IMR-90 (cell line): Measurements from ENCODE around the genes NEPRO and GRAMD1C.

GRCh38 chr3:112404308-112404664 lies 71.3 kb downstream of the CD200 start:
- RRBS: no CpG with 5 or more reads among the region's 2 CpGs
CAGE:
- cytosol, long polyA plus RNA: no peak
- long polyA plus RNA: no peak
- nucleus, long polyA plus RNA: no peak

- RRBS: no CpG with 5 or more reads among the region's 2 CpGs
CAGE:
- cytosol, long polyA plus RNA: no peak
- long polyA plus RNA: no peak
- nucleus, long polyA plus RNA: no peak
Measured at GRCh38 chr3:112464168-112464649, 35.1 kb downstream of the BTLA start.

DNA sequence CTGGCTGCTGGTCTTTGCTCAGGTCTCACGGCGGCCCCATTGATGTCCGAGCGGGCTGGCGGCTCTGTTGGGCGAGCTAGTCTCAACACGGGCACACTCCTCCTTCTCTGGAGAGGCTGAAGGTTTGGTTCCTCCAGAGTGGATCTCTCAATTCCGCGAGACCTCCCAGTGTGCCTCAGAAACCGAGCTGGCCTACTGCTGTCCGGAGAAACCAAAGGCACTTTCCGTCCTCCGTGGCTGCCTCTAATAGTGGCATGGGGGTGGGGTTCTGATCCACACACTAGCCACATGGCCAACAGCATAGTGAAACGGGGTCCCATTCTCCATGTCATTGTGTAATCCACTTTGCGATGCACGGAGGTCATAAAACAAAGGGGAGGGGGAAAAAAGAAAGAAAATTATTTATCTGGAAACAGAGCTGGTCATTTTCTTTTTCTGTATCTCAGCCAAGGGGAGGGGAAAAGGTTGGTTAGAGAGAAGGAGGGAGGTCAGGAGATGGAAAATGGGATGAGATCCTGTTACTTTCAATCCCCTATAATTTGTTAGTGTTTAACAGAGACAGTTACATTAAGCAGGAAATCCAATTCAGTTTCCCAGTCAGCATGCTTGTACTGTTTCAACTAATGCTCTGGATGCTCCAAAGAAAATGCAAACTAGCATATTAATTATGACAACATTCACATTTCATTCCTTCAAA lies 1.2 kb downstream of the CCDC80 start:
- RRBS: no CpG with 5 or more reads among the region's 16 CpGs
CAGE:
- cytosol, long polyA plus RNA: no peak
- long polyA plus RNA: no peak
- nucleus, long polyA plus RNA: no peak

DNA sequence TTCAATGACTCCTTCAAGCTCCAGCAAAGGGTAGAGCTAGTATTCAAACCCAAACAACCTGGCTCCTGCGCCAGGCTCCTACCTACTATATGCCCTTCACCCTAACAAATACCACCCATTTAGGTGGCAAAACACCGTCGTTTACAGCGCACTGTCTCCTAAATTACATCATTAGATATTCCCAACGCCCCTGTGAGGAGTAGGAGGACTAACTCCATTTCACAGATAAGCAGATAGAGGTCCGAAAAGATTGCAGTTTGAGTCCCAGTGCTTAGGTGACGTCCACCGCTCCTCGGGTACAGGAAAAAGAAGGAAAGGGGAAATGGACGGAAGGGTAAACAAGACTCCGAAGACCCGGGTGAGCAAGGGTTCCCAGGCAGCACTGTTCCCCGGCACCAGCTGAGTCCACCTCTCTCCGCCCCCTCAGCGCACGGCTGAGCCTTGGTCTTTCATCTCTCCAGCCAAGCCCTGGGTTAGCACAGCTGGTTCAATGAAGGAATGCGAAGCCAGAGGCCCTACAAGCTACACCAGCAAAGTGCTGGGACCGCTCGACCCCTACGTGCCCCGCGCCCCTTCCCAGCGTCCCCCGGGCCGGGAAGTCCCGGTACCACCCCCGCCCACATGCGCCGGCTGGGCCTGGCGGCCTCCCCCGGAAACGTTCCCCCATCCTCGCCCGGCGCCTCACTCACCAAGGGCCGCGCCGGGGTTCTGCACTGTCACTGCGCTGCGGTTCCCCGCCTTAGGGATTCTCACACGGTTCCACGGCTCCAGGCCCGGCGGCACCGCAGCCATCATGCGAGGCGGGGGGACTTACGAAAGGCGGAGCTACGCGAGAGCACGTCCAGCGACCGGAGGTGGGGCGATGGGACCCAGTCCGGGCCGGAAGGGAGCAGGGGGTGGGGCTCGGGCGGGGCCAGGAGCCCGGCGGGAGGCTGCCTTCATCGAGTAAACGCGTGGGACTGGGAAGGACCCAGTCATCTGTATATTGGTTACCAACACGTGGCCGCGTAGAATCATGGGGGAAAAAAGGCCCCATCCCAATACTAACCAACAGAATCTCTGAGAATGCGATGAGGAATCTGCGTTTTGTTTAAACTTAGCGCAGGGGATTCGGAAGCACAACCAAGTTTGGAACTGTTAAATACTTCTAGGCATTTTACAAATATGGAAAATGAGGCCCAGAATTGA lies at the start of gene NEPRO:
Gene NEPRO (minus strand): TSS at position 819 of the 1,188 bp plus-strand sequence.
- RRBS: 1% methylated on average over 21 of the region's 72 CpGs
CAGE:
- cytosol, long polyA plus RNA: start-site peak on the minus strand centred at position 817 of the sequence, 45 bp wide, 196 and 461 reads in 2 replicates
- long polyA plus RNA: start-site peak on the minus strand centred at position 817 of the sequence, 45 bp wide, 202 and 454 reads in 2 replicates
- nucleus, long polyA plus RNA: no peak

DNA sequence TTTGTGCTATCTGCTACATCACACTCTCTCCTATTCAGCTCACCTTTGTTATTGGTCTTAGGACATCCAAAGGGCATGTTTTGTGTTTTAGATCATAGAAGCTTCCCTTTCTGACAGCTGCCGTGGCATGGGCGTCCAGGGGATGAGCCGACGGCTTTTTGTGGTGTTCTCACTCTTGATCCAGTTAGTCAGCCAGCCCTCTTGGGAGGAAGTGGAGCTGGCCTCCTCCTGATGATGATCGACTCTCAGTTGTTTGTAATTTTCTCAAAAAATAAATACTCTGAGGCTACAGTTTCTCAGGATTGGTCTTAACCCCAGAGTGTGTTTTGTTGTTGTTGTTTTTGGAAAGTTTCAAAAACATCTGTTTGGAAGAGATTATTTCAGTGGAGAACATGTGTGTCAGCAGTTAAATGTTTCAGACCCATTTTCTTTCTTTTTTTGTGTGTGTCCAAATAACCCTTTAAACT lies 34.4 kb downstream of the BOC start:
- RRBS: no CpG with 5 or more reads among the region's 5 CpGs
CAGE:
- cytosol, long polyA plus RNA: no peak
- long polyA plus RNA: no peak
- nucleus, long polyA plus RNA: no peak

DNA sequence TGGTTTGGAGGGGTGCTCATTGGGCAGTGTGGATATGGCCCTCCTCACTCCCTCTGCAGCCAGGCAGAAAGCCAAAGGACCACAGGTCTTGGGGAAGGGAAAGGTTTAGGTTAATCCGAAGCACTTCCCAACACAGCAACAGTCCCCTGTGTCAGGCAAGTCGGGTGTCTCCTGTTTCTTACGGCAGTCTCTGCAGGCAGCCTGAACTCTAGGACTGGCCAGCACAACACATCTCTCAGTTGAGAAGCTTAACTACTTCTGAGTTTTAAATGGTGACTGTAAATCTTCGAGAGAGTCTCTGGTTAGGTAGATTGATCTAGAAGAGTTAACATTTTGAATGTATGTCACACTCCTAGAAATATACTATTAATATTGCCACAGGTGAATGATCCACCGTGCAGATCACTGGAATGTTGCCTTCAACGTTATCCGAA lies 36.8 kb downstream of the BOC start:
- RRBS: no CpG with 5 or more reads among the region's 7 CpGs
CAGE:
- cytosol, long polyA plus RNA: no peak
- long polyA plus RNA: no peak
- nucleus, long polyA plus RNA: no peak

GRCh38 chr3:113291333-113291989 lies 80.1 kb downstream of the BOC start:
- RRBS: no CpG with 5 or more reads among the region's 9 CpGs
CAGE:
- cytosol, long polyA plus RNA: no peak
- long polyA plus RNA: no peak
- nucleus, long polyA plus RNA: no peak

GRCh38 chr3:113532665-113533594 lies 575 bp downstream of the SIDT1 start:
- RRBS: 2% methylated on average over 23 of the region's 69 CpGs
CAGE:
- cytosol, long polyA plus RNA: no peak
- long polyA plus RNA: no peak
- nucleus, long polyA plus RNA: no peak

DNA sequence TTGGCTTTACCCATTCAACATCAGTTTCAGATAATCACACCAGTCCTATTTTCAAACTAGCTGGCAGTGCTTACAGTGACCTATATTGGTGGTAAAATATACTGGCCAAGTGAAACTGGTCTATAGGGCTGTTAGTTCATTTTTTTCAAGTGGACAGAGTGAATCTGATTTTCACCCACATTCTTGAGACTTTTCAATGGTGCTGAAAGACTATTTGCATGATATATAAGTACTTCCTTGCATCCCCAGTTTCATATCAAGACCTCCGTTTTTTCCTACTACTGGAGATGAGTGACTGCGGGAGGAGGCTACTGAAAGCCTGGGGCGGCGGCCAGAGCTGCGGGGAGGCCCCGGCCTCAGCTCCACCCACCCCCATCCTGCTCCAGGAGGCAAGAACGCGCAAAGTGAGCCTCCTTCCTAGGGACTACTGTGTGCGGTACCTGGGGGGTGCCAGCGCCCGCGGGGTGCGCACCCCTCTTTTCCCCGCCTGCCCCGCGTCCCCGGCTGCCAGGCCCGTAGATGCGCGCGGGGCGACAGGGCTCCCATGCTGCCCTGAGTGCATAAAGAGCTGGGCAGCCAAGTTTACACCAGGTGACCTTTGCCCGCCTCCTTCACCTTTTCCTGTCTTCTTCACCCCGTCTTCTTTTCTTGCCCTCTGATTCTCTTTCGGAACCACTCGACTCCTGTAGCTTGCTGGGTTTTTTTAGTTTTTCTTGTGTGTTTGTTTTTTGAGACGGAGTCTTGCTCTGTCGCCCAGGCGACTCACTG lies 2.4 kb upstream of the USF3 start:
- RRBS: no CpG with 5 or more reads among the region's 29 CpGs
CAGE:
- cytosol, long polyA plus RNA: no peak
- long polyA plus RNA: no peak
- nucleus, long polyA plus RNA: no peak

DNA sequence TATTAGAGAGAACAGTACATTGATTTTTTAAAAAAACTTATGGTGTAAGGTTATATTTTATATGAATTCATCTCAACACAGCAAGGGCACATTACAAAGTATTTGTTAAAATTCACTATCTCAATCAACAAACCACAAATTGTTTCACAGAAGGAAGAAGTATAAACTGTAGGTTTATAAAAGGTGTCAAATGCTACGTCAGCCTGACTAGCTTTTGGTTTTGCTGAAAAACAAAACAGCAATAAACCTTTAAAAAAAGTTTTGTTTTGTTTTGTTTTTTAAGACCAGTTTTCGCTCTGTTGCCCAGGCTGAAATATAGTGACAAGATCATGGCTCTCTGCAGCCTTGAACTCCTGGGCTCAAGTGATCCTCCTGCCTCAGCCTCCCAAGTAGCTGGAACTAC lies 4.0 kb downstream of the NAA50 start:
- RRBS: no CpG with 5 or more reads among the region's 2 CpGs
CAGE:
- cytosol, long polyA plus RNA: no peak
- long polyA plus RNA: no peak
- nucleus, long polyA plus RNA: no peak

DNA sequence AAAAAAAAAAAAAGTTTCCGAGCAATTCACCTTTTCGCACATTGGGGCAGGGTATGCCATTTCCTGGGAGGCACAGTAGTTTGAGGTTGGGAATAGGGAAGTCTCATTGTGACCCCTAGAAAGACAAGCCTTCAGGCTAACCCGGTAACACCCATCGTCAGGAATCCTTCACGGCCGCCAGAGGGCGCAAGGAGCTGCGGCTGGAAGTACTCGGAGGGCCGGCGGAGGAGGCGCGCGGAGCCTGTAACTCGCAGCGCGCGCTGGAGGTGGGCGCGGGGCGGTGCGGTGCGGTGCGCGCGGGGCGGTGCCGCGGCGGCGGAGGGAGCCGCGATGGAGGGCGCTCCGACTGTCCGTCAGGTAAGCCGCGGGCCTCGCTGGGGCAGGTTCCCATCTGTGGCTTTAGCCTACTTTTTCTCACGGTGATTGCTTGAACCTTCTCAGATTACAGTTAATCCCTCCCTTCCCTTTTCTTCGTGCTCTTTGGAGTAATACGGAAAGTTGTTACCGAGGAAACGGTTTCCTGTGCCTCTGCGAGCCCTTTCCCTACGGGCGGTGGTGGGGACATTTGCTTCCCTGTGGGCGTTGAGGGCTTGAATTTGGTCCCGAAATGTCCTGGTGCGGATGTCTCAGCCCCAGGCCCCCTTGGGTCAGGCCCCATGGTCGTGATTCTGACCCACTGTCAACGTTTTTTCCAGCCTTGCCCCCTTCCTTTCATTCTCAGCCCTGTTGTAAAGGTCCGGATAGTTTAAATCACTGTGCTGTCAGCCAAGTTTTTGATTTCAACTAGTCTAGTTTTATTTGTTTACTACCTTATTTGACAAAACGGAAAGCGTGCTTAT lies at the start of gene GRAMD1C:
Gene GRAMD1C (plus strand): TSS at position 209 of the 839 bp plus-strand sequence.
- RRBS: 2% methylated on average over 8 of the region's 55 CpGs
CAGE:
- cytosol, long polyA plus RNA: start-site peak on the plus strand centred at position 303 of the sequence, 26 bp wide, 93 and 145 reads in 2 replicates
- long polyA plus RNA: no peak
- nucleus, long polyA plus RNA: no peak

DNA sequence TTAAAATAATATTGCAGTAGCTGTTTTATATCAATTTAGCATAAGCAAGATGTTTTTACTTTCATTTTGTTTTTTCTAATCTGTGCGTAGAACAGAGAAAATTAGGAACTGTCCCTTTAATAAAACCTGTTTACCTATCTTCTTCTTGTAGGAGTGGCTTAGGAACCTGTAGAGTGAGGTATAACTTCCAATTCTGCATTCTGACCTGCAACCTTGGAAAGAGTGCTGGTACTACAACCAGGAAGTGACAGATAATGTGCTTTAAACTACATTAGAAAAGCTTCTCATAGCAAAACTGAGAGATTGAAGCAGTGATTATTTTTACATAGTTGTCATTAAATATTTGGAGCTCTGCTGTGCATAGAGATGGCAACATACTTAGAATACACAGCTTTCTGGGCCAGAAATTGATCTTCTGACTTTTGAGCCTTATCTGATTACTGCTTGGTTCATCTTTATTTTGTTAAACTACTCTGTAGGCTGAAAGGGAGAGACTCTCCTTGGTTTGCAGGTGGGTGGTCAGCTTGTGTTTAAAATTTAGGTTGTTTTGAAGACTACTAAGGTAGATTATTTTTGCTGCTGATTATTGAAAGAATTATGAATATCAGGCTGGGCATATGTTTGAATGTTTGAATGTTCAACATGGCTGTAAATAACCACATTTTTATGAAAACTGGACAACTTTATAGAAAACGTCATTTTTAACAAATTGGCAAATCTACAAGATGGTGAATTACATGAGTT lies 50.3 kb upstream of the ZDHHC23 start:
- RRBS: no CpG with 5 or more reads among the region's 2 CpGs
CAGE:
- cytosol, long polyA plus RNA: no peak
- long polyA plus RNA: no peak
- nucleus, long polyA plus RNA: no peak

DNA sequence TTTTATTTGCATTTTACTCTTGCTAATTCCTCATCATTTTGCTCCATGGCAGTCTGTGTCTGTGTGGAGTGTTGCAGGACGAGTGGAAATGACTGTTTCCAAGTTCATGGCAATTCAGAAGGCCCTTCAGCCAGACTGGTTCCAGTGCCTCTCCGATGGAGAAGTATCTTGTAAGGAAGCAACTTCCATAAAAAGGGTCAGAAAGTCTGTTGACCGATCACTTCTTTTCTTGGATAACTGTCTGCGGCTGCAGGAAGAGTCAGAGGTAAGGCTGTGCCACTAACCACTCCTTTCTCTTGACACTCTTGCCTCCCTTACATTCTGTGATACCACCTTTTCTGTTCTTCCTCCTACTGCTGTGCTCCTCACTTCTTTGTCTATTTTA lies 14.0 kb downstream of the QTRT2 start:
- RRBS: no CpG with 5 or more reads among the region's 4 CpGs
CAGE:
- cytosol, long polyA plus RNA: no peak
- long polyA plus RNA: no peak
- nucleus, long polyA plus RNA: no peak

GRCh38 chr3:114213796-114214618 lies 23.4 kb downstream of the ZNF80 start:
- RRBS: no CpG with 5 or more reads among the region's 15 CpGs
CAGE:
- cytosol, long polyA plus RNA: no peak
- long polyA plus RNA: no peak
- nucleus, long polyA plus RNA: no peak

DNA sequence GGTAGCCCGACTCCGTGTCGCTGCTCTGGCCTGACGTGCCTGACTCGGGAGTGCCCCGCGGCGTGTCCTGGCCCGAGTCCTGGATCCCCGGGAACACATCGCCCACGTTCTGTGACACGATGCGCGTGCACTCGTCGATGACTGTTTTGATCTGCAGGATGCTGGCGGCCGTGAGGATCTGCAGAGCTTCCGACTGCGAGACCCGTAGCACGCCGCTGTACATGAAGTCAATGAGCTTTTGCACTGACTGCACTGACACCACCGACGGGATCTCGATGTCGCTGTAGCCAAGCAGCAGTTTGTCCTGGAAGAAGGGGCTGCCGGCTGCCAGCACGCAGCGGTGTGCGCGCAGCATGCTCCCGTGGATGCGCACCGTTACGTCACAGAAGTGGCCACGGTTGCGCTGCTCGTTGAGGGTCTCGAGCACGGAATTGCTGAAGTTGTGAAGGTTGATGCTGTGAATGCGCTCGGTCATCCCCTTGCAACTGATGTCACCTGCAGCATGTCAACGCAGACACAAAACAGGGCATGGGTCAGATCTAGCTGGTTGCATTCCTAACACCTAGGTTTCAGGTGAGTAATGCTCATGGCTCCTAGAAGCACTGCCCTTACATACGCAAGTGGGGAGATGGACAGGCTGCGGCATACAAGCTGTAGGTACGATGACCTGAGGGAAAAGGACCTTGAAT lies 57.7 kb downstream of the TIGIT start:
- RRBS: no CpG with 5 or more reads among the region's 48 CpGs
CAGE:
- cytosol, long polyA plus RNA: no peak
- long polyA plus RNA: no peak
- nucleus, long polyA plus RNA: no peak

DNA sequence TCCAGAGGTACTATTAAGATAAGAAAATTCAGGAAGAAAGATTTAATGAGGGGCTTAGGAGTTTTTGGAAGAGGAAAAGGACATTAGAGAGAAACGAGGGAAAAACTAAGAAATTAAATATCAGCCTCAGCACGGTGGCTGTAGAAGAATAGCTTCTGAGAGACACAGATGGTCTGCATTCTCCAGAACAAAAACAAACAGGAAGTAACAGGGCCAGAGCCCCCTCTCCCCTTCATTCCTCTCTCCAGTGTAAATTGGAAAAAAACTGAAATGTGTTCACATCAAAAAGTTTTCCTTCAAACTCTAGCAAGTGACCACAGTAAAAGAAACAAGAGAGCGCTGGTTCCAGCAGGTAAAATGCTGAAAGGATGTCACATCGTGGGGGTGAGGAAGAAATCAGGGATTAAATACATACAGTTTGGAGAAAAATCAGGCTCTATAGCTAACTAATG lies 116.5 kb downstream of the TIGIT start:
- RRBS: no CpG with 5 or more reads among the region's 4 CpGs
CAGE:
- cytosol, long polyA plus RNA: no peak
- long polyA plus RNA: no peak
- nucleus, long polyA plus RNA: no peak

- RRBS: no CpG with 5 or more reads among the region's 3 CpGs
CAGE:
- cytosol, long polyA plus RNA: no peak
- long polyA plus RNA: no peak
- nucleus, long polyA plus RNA: no peak
Measured at GRCh38 chr3:114718597-114719282, 424.9 kb downstream of the TIGIT start.

DNA sequence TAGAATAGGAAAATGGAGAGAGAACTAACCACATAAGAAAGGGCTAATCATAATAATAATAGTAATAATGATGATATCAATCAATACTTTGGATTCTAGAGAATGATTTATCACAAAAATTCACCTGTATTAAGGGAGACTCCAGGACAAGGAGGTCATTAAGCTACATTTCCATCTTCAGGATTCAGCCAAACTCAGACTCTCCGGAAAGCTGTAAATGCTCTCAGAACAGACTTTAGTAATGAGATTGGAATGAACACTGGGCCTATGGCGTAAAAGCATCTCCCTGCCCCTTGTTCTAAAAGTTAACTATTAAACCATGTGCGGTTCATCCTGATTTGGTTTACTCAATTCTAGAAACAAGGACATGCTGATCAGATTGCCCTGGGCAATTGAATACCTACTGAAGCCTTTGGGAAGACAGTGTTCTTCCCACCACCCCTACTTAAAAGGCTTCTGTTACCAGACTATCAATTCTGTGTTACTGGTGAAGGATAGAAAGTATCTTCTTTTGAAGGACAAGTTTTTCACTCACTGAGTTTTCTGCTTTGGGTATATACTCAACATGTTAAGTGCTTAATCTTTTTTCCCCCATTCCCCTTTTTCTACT lies 401.2 kb downstream of the ZBTB20 start:
- RRBS: no CpG with 5 or more reads among the region's 3 CpGs
CAGE:
- cytosol, long polyA plus RNA: no peak
- long polyA plus RNA: no peak
- nucleus, long polyA plus RNA: no peak

DNA sequence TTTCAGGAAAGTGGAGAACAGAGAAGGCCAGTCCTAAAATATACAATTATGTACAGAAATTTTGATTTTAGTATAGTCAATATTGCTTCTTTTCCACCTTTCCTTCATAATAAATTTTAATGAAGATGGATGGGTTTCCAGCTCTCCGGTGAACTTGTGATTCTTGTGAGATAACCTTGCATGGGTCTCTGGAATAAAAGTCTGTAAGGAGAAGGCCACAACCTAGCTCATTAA lies 21.5 kb upstream of the ZBTB20 start:
- RRBS: no CpG with 5 or more reads among the region's 1 CpG
CAGE:
- cytosol, long polyA plus RNA: no peak
- long polyA plus RNA: no peak
- nucleus, long polyA plus RNA: no peak

- RRBS: no CpG with 5 or more reads among the region's 5 CpGs
CAGE:
- cytosol, long polyA plus RNA: start-site peak on the plus strand at chr3:115791007-115791017, 5 and 5 reads in 2 replicates
- long polyA plus RNA: no peak
- nucleus, long polyA plus RNA: start-site peak on the plus strand at chr3:115791030-115791116, 31 and 37 reads in 2 replicates
Measured at GRCh38 chr3:115790637-115791285, 167.5 kb downstream of the GAP43 start.